ENCODE measurements around a stretch of chr7.

DNA sequence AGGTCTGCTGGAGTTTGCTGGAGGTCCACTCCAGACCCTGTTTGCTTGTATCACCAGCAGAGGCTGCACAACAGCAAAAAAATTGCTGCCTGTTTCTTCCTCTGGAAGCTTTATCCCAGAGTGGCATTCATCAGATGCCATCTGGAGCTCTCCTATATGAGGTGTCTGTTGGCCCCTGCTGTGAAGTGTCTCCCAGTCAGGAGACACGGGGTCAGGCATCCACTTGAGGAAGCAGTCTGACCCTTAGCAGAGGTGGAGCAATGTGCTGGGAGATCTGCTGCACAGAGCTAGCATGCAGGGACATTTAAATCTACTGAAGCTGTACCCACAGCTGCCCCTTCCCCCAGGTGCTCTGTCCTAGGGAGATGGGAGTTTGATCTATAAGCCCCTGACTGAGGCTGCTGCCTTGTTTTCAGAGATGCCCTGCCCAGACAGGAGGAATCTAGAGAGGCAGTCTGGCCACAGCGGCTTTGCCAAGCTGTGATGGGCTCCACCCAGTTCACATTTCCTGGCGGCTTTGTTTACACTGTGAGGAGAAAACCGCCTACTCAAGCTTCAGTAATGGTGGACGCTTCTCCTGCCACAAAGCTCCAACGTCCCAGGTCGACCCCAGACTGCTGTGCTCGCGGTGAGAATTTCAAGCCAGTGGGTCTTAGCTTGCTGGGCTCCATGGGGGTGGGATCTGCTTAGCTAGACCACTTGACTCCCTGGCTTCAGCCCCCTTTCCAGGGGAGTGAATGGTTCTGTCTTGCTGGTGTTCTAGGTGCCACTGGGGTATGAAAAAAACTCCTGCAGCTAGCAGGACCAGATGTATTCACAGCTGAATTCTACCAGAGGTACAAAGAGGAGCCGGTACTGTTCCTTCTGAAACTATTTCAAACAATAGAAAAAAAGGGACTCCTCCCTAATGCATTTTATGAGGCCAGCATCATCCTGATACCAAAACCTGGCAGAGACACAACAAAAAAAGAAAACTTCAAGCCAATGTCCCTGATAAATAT is 26.4 kb upstream of the CROT start:
- PRO-cap = no peak

DNA sequence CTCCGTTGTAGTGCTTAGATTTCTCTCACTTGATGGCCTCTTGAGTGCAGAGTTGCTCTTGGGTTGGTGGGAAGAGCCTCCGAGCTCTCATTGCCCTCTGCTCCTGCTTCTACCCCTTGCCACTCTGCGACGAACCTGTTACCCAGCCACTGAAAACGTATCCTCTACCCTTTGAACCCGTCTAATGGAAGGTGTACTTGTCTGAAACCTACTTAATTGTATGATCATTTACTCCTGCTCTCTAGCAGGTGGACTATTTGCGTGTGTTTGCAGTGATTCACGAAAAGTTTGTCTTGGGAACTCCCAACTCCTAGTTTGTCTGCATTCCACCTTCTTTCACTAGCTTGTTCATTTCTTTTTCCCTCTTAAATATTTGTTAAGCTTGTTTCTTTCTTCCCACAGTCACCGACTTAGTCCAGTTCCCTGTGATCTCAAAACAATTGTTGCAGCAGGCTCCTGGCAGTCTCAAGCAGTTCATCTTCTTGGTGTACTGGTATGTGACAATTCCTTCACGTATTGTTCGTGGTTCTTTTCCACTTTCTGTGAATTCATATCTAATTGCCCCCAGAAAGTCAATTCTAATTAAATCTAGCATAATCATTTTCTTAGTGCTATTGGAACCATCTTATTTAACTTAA is 593 bp downstream of the CROT start:
- PRO-cap = no peak

DNA sequence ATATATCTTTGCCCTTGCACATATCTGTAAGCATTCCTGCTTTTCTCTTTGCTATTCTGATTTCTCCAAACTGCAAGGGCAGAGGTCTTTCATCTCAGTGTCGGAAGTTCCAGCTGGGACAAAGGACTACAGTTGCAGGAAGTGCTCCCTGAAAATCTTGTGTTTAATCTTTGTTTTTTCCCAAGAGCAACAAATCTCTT is 22.1 kb upstream of the ABCB4 start:
- PRO-cap = no peak

DNA sequence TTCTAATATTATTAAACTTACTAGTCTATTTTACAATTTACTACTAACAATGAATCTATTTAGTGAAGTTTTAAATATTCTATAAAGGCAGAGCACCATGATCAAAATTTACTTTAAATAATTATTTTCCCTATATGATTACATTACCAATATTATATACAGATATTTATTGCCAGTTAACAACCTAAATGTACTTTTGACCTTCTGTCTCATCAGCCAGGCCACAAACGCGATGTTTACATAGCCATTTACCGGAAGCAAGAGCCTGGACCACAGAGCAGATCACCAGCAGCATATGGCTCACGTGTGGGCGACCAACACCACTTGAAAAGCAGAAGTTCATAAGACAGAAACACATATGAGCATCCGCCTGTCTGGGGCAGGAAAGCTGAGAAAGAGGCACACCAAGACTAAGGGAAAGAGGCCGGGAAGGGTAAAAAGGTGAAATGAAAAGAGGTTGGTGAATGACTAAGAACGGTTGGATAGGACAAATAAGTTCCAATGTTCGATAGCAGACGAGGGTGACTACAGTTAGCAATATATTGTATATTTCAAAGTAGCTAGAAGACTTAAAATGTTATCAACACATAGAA is 1.4 kb downstream of the ABCB1 start:
- PRO-cap = no peak

- PRO-cap = no peak
Measured at GRCh38 chr7:87600058-87600752, 479 bp downstream of the ABCB1 start.

DNA sequence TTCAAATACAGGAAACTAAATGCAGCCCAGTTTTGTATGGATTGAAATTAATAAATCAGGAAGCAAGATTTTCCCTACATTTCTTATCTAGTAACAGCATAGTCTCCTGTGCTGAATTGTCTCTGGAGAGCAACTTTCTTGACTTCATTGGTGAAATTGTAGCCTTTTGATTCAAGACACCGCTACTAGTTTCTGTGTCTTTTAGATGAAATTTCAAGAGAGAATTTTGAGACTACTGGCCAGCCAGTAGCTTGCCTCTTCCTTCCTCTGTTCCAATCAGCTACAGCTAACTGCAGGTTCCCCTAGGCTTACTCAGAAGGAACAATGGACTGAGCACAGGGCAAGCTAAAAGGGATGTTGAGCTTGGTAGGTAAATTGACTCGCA is 80.9 kb downstream of the RUNDC3B start:
- PRO-cap = no peak

- PRO-cap = no peak
Measured at GRCh38 chr7:87873988-87874312, 2.2 kb downstream of the SLC25A40 start.

DNA sequence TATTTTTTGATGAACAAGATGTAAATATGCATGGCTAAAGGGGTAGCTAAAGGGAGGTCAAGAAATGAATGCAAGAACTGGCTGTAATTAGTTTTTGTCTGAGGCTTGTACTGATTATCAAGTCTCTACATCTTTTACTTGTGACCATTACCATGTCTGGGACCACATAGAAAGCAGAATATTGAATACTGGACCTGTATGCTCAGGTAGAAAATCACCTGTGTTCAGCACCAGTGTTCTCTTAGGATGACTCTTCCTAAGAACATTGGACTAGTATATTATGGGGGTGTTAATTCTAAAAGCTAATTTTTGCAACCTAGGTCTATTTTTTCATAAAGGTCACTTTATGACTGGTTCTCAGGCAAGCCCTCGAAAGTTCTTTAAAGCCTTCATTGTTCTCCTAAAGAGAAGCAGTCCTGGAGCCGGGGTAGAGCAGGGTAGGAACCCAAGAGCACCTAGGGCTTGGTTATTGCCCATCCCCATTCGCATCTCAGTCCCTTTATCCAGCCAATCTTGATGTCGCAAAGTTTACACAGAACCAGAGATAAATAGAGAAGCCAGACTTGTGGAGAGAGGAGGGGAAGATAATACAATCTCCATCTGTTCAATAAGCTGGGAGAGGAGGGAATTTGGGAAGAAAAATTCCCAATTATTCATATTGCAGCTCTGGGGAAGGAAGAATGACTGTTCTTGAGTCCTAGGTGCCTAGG is 6.2 kb upstream of the SRI start:
- PRO-cap = no peak

- PRO-cap = no peak
Measured at GRCh38 chr7:88346935-88347604, 40.4 kb upstream of the STEAP4 start.

- PRO-cap = no peak
Measured at GRCh38 chr7:90178651-90179150, 24.4 kb downstream of the STEAP1 start.

DNA sequence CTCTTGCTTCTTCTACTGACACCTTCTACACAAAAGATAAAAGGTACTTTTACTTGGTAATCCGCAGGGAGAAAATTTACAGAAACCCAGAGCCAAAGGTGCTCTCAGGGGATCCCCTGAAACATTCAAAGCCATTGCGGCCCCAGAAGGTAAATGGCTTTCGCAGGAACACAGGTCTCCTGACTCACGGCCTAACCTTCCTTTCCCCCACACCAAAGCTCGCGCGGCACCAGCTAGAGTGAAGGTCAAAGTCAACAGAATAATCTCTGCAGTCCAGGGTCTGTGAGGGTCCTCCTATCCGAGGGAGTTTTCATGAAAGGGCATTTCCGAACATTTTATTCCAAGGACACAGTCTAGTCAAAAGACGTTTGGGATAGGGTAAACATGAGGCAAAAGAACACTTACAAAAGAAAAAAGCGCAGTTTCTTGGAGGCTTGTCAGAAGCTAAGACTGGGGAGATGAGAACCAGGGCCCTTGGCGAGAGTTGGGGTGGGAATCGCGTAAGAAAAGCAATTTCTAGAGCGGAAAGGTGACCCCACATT is 574 bp upstream of the STEAP2 start:
- PRO-cap = no peak

DNA sequence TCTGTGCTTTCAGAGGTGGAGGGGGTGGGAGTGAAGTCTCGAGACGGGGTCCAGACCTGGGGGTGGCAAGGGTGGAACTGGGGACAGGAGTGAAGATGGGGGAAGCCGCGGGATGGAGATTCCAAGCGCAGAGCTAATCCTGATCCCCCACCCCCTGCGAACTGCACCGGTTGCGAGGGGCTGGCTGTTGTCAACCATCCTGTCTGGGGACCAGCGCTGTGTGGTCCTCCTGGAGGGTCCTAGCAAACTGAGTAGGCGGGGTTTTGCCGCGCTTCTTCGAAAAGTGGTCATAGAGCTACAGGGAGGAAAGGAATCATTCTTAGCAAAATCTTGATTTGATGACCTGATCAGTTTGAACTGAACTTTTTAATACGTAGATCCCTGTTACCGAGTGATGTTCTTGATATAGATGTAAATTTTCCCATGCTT is 598 bp downstream of the CFAP69 start:
- PRO-cap = no peak

GRCh38 chr7:90647943-90648450 is 51.9 kb downstream of the CDK14 start:
- PRO-cap = no peak

GRCh38 chr7:90728403-90729149 is 132.5 kb downstream of the CDK14 start:
- PRO-cap = no peak

DNA sequence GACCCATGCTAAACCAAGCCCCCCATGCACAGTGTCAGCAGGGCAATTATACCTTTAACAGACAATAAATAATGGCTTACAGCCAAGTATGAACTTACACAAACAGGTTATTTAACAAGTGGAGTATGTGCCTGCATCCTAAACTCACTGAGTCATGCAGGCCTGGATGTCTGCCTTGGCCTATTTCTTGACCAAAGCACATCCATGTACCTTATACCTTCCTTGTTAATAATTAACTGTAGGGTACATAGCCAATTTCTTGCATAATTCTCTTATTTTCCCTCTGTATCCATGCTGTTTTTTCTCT is 170.9 kb downstream of the CDK14 start:
- PRO-cap = no peak

DNA sequence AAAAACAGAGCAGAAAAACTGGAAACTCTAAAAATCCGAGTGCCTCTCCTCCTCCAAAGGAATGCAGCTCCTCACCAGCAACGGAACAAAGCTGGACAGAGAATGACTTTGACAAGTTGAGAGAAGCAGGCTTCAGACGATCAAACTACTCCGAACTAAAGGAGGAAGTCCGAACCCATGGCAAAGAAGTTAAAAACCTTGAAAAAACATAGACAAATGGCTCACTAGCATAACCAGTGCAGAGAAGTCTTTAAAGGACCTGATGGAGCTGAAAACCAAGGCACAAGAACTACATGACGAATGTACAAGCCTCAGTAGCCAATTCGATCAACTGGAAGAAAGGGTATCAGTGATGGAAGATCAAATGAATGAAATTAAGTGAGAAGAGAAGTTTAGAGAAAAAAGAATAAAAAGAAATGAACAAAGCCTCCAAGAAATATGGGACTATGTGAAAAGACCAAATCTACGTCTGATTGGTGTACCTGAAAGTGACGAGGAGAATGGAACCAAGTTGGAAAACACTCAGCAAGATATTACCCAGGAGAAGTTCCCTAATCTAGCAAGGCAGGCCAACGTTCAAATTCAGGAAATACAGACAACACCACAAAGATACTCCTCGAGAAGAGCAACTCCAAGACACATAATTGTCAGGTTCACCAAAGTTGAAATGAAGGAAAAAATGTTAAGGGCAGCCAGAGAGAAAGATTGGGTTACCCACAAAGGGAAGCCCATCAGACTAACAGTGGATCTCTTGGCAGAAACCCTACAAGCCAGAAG is 211.6 kb downstream of the CDK14 start:
- PRO-cap = no peak

DNA sequence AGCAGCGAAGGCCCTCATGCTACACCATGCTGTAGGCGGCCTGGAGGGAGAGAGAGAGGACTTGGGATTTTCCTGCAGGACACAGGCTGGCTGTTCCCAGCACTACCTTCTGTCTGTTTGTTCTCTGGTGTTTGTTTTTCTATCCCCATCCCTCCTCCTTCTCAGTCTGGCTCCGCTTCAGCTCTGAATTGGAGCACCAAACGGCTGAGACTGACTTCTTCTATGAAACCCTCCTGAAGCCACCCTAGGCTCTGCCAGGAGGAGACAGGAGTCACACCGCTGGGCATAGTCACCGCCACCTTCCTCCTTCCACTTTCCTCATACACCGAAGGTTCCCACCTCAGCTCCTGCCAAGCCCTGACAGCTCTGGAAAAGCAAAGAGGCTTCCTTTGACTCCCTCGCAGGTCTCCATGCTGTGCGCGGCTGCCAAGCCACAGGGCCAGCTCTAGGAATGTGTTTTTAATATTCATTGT is 301.6 kb downstream of the FZD1 start:
- PRO-cap = no peak

- PRO-cap = no peak
Measured at GRCh38 chr7:92043492-92044221, 90.6 kb downstream of the CYP51A1 start.

- PRO-cap = bidirectional peak, plus-strand start at chr7:92135254, minus-strand start at chr7:92135230
Measured at GRCh38 chr7:92135147-92135874, 1.0 kb upstream of the CYP51A1 start.

- PRO-cap = unidirectional peak, minus-strand start at chr7:92179542
Measured at GRCh38 chr7:92179448-92180199, 682 bp upstream of the LRRD1 start.

Measured in neural crest cell (in vitro differentiated cells).